NB4 (cell line): ENCODE measurements around a stretch of chr21.

- RRBS = 89% methylated on average over 29 of the region's 70 CpGs
These were observed 23.1 kb downstream of the FTCD start for GRCh38 chr21:46132100-46132837.

- RRBS = no CpG with 5 or more reads among the region's 14 CpGs
These were observed 3.2 kb downstream of the C21orf58 start for GRCh38 chr21:46320142-46321261.

GRCh38 chr21:46568624-46569041 is 36.2 kb downstream of the S100B start:
- RRBS = no CpG with 5 or more reads among the region's 3 CpGs

DNA sequence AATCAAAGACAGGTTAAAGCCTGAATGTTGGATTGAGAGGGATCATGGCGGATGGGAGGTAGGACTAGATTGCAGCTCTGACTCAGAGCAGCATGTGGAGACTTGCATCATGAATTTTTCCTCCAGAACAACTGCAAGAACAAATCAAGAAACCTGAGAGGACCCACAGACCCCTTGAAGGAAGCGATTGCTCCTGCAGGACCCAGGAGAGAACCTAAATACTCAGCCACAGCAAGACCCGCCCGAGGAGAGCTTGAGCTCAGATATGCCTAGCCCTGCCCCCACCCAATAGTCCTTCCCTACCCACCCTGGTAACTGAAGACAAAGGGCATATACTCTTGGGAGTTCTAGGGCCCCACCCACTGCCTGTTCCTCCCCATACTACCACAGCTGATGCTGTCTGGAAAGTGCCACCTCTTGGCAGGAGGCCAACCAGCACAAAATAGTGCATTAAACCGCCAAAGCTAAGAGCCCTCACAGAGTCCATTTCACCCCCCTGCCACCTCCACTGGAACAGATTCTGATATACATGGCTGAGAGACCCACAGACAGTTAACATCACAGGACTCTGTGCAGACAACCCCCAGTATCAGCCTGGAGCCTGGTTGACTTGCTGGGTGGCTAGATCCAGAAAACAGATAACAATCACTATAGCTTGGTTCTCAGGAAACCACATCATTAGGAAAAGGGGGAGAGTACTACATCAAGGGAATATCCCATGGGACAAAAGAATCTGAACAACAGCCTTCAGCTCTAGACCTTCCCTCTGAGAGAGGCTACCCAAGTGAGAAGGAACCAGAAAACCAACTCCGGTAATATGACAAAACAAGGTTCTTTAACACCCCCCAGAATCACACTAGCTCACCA is 19.3 kb downstream of the S100B start:
- RRBS = no CpG with 5 or more reads among the region's 6 CpGs

DNA sequence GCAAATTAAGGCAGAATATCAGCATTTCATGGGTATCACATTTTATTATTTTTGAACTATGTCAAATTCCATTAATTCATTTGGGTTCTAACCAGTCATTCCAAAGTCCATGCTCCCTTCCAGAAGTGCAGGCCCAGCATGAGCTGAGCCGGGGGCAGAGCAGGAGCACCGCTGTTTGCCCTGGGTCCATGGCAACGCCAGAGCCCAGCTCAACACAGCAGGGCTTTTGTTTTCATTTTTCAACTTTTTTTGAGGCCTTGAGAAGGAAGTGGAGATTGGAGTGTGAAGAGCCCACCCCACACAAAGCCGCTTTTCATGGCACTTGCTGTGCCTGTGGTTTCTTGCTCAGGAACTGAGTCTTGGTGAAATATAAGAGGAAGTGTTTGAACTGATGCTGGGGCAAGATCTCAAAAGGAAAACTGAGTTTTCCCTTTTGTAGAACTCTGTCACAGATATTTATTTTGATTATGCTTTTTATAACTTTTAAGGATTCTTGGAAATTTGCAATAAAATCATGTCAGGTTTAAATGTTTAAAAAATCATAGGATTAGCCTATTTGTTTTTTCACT is 13.2 kb upstream of the PRMT2 start:
- RRBS = no CpG with 5 or more reads among the region's 4 CpGs